ENCODE results near the genes TRIM46 and MTX1.

DNA sequence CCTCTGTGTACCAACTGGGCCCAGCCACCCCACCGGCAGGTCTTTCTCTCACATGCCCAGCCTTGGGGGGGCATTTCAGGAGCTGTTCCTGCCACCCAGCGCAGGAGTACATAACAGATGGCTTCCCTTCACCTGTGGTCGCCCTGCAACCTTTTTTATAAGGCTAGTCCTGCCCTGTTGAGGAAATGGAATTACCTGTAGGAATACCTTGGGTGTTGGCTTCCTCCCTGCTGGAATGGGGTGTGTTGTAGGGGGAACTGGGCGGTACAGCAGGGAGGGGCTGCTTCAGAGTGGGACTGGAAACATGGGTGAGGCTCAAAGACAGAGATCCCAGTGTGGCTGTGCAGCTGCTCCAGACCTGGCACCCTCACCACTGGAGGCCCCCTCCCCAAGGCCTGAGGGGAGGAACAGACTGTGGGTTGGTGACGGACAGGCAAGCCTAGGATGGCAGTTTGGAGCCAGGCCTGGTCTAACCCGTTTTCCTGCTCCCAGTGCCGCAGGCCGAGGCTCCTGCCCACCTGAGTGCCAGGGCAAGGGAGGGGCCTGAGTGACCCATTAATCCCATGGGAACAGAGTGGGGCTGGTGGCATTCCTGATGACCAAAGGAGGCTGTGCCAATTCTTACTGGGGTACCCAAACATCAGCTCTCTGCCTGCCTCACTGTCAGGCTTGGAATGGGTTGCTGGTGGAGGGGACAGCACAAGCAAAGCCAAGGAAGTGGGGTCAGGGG lies 4.5 kb downstream of the EFNA3 start:
- RRBS = no CpG with 5 or more reads among the region's 8 CpGs

DNA sequence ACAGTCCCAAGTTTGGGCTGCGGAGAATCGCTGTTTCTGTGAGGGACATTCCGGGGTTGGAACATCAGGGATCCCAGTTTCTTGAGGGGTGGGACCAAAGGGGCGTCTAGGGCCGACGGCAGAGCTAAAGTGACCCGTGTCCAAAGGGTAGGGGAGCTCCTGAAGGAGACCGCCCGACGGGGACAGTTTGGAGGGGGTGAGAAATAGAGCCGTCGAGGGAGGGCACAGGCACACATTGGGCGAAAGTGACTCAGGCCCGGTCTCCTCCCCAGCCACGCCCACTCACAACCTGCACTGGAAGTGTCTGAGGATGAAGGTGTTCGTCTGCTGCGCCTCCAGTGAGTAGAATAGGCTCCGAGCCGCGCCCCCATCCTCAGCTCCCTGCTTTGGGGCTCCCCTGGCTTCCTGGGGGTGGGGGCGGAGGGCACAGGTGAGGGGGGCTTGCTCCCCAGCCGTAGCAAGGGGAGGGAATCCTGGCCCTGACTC lies 7.0 kb downstream of the EFNA3 start:
- RRBS = no CpG with 5 or more reads among the region's 22 CpGs

GRCh38 chr1:155173574-155174092 lies at the start of gene TRIM46:
TRIM46 (plus strand) TSS chr1:155173849.
- RRBS = 2% methylated on average over 10 of the region's 25 CpGs

GRCh38 chr1:155186116-155187281 lies 12.8 kb downstream of the TRIM46 start:
- RRBS = no CpG with 5 or more reads among the region's 16 CpGs

DNA sequence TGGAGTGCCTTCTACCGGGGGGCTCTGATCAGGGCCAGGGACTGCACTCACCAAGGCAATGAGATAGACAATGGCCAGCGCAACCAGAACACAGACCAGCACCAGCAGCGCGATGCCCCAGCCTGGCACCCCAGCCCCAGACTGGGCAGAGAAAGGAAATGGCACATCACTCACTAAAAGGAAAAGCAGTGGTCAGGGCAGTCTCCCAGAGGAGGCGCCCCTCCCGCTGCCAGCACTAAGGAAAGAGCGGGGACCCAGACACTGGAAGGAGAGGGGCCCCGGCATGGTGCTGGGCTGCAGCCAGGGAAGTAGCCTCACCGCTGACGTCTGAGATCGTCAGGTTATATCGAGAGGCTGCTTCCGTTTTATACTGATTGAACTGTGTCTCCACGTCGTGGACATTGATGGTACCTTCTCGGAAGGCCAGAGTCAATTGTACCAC lies 13.8 kb downstream of the TRIM46 start:
- RRBS = 91% methylated on average over 1 of the region's 16 CpGs

DNA sequence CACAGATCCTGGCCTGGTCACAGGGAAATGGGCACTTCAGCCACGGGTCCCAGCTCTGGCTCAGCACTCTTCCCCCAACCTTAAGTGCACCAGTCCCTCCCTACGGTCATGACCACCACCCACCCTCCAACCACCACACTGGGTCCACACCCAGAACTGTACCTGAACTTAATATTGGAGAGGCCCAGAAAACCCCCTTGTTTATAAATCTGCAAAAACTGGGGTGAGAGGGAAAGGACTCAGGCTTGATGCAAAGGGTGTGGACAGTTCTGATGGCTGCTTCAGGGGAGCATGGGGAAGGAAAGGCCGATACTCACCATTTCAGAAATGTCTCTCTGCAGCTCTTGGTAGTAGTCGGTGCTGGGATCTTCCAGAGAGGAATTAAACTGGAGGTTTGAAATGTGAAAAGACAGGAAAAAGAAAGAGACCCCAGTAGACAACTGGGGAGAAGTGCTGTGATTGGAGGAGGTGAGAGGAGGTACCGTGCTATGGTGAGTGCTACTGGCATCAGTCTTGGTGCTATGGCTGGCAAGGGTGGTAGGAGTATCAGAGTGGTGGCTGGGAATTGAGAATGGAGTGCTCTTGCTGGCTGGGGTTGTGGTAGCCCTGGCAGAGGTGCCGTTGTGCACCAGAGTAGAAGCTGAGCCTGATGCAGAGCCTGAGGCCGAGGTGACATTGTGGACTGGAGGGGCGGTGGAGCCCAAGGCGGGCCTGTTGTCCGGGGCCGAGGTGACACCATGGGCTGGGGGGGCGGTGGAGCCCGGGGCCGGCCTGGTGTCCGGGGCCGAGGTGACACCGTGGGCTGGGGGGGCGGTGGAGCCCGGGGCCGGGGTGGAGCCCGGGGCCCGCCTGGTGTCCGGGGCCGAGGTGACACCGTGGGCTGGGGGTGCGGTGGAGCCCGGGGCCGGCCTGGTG lies 14.5 kb downstream of the TRIM46 start:
- RRBS = no CpG with 5 or more reads among the region's 28 CpGs

GRCh38 chr1:155206903-155207638 lies 626 bp downstream of the THBS3 start:
- RRBS = no CpG with 5 or more reads among the region's 12 CpGs

DNA sequence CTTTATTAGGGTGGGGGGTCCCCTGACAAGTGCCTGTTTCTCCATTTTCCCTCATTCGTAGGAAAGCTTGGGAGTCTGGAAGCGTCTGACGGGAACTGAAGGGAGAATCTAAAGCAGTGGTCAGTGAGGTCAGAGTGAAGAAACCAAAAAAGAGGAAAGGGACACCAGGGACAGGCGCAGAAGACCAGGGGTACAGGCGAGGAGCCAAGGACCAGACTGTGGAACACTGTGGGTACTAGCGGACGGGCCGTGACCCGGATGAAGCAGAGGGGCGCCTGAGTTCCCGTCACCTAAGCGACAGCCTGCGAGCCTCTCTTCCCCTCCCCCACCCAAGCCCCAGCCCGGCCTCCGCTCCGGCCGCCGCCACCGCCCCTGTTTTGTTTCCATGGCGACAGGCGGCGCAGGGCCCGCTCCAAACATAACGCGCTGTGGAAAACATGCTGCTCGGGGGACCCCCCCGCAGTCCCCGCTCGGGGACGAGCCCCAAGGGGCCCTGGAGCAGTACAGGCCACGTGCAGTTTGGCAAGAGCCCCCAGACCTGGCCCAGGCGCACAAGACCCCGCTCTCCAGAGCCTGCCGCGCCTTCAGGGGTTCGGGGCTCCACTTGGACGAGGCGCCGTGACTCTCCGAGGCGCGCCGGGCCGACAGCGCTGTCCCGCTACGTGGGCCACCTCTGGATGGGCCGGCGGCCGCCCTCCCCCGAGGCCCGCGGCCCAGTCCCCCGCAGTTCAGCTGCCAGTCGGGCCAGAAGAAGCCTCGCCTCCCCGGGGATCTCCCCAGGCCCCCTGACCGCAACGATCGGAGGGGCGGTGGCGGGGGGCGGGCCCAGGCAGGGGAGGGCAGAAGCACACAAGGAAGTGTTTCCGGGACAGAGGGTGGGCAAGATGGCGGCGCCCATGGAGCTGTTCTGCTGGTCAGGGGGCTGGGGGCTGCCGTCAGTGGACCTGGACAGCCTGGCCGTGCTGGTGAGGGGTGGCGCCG lies at the start of gene MTX1:
Gene MTX1, plus strand, starts transcription at position 328 of the 981 bp plus-strand sequence.
- RRBS = 1% methylated on average over 27 of the region's 70 CpGs

- RRBS = no CpG with 5 or more reads among the region's 4 CpGs
These were observed 74.5 kb downstream of the DAP3 start for GRCh38 chr1:155763400-155763800.

GRCh38 chr1:155853147-155854065 lies 3.6 kb downstream of the GON4L start:
- RRBS = no CpG with 5 or more reads among the region's 8 CpGs

DNA sequence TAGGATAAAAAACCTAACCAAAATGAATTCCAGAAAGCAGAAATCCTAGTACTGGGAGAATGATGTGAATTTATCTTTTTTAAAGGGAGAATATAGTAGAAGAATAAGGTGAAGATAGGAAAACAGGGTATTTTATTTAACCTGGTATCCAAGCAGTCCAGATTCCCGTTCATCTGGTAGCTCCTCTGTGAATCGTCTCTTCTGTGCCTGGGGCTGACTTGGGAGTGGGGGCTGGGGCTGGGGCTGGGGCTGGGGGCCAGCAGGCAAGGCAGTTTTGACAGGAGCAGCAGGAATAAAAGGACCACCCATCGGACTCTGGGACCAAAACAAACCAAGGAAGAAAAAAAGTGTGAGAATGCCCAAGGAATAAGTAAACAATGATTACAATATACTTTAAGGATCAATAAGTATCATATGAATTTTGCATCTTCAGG lies 6.2 kb upstream of the RIT1 start:
- RRBS = no CpG with 5 or more reads among the region's 3 CpGs

GRCh38 chr1:155929118-155929527 lies 5.1 kb downstream of the KHDC4 start:
- RRBS = no CpG with 5 or more reads among the region's 5 CpGs

- RRBS = 92% methylated on average over 5 of the region's 30 CpGs
These were observed 9.6 kb downstream of the RXFP4 start for GRCh38 chr1:155950868-155951549.

DNA sequence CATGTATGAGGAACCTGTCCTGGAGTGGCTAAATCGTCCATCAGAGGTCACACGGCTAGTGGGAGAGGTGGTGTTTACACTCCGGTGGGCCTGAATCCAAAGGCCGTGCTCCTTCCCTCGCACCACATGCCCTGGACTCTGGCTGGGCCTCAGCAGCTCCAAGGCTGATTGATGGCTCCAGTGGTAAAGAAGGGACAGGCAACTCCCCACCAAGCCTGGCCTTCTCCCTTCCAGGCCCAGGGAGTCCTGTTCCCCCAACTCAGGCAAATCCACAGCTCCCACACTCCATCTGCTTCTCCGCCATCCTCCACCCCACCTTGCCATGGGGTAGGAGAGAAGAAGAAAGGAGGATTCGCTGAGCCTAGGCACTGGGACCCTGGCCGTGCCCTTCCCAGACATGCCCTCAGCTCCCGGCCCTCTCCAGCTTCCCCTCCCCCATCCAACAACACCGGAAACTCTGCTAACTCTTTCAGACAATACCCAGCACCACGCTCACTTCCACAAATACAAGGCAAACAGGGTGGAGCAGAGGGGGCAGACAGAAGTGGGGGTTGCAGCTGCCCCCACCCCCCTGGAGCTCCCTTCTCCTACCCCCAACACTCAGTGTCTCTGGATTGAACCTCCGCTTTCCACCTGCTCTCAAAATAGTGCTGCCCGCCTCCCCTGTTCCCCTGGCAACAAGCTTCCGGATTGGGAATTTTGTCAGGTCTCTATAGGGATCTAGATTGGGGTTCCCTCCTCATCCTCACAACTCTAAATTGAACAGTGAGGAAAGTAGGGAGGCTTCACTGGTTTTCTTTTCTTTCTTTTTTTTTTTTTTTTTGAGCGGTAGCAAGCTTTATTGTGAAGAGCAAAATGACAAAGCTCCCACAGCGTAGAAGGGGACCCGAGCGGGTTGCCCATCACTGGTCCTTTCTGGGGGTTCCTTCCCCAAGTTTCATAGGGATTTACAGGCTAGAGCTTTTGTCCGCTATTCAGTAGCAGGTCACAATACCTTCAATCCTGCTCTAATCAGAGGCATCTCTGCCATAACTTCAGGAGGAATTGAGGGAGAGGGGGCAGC lies 10.6 kb downstream of the ARHGEF2 start:
- RRBS = no CpG with 5 or more reads among the region's 19 CpGs

GRCh38 chr1:155970120-155971435 lies 7.8 kb downstream of the ARHGEF2 start:
- RRBS = no CpG with 5 or more reads among the region's 20 CpGs

- RRBS = no CpG with 5 or more reads among the region's 5 CpGs
These were observed 4.5 kb downstream of the ARHGEF2 start for GRCh38 chr1:155973767-155974356.

- RRBS = no CpG with 5 or more reads among the region's 7 CpGs
These were observed 1.5 kb upstream of the ARHGEF2 start for GRCh38 chr1:155979434-155980611.

- RRBS = no CpG with 5 or more reads among the region's 16 CpGs
These were observed 822 bp downstream of the SSR2 start for GRCh38 chr1:156019768-156020490.

DNA sequence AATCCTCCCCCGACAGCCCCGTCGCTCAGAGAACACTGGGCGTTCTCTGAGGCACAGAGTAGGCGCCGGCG lies 601 bp downstream of the UBQLN4 start:
- RRBS = no CpG with 5 or more reads among the region's 7 CpGs

DNA sequence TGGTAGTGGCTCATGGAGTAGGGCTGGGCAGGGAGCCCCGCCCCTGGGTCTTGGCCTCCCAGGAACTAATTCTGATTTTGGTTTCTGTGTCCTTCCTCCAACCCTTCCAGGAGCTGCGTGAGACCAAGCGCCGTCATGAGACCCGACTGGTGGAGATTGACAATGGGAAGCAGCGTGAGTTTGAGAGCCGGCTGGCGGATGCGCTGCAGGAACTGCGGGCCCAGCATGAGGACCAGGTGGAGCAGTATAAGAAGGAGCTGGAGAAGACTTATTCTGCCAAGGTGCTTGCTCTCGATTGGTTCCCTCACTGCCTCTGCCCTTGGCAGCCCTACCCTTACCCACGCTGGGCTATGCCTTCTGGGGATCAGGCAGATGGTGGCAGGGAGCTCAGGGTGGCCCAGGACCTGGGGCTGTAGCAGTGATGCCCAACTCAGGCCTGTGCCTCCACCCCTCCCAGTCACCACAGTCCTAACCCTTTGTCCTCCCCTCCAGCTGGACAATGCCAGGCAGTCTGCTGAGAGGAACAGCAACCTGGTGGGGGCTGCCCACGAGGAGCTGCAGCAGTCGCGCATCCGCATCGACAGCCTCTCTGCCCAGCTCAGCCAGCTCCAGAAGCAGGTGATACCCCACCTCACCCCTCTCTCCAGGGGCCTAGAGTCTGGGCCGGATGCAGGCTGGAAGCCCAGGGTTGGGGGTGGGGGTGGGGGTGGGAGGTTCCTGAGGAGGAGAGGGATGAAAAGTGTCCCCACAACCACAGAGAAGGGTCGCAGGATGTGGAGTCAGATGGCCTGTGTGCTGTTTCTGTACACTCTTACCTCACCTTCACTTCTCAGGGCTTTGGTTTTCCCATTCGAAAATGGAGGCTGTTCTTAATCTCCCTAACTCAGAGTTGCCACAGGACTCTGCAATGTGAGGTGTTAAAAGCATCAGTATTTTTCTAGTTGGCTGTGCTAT lies 18.4 kb upstream of the SEMA4A start:
- RRBS = no CpG with 5 or more reads among the region's 20 CpGs